GM12892 (cell line): ENCODE measurements around a stretch of chr10.

- RRBS = no CpG with 5 or more reads among the region's 7 CpGs
Observed at GRCh38 chr10:79098373-79098705, 29.6 kb downstream of the ZMIZ1 start.

- RRBS = no CpG with 5 or more reads among the region's 10 CpGs
Observed at GRCh38 chr10:79153641-79154205, 85.0 kb downstream of the ZMIZ1 start.

DNA sequence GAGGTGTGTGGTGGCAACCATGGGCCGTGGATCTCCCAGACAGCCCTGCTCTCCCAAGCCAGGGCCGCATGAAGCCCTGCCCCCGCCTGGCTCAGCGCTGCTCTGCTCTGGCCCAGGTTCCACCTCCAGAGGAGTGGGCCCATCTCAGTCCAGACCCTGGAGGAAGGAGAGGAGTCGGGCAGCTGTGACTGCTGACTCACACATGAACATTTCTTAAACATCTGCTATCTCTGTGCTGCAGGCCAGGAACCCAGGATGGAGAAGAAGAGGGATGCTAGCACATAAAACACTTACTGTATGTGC lies 110.0 kb downstream of the ZMIZ1 start:
- RRBS = no CpG with 5 or more reads among the region's 5 CpGs

DNA sequence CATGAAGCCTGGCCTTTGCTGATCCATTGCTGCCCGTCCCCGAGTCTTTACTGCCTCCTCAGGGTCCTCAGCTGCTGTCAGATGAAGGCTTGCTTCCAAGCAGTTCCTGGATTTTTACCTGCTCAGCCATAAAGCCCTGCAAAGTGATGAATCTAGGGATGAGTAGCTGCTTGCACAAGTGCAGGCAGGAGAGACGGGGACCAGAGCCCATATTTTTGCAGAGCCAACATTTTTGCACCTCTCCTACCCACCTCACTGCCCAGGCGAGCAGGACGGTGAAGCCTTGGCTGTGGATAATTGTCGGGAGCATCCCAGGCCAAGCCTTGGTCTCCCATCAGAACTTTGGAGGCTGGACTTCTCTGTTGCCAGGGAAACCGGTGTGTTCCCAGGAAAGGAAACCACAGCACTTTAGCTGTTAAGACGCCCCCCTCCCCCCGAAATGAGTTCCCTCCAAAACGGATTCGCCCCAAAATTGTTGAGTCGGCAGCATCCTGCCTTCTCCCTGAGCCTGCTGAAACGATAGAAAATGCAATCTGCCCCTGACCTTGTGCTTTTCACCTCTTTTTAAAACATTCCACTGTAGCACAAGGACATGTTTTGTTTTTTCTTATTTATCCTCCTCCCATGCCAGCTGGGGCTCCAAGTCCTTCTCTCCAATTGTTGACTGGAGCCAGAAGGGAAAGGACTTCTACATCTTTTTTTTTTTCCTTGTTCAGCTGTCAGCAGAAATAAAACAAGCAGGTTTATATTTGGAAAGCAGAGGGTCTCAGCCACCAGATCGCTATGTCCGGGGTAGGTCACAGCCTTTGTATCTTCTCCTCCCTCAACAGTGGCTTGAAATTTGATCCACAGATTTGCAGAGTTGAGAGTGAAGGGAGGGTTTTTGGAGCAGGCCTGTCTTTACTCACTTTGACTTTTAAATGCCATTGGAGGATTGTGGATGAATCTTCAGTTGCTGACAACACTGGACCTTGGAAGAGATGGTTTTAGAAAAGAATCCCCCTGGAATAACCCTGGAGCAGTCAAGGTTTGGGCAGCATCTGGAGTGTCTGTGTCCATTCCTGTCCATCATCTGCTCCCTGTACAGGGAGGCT lies 116.4 kb downstream of the ZMIZ1 start:
- RRBS = no CpG with 5 or more reads among the region's 15 CpGs

GRCh38 chr10:79229435-79229865 lies 117.8 kb upstream of the PPIF start:
- RRBS = no CpG with 5 or more reads among the region's 5 CpGs

DNA sequence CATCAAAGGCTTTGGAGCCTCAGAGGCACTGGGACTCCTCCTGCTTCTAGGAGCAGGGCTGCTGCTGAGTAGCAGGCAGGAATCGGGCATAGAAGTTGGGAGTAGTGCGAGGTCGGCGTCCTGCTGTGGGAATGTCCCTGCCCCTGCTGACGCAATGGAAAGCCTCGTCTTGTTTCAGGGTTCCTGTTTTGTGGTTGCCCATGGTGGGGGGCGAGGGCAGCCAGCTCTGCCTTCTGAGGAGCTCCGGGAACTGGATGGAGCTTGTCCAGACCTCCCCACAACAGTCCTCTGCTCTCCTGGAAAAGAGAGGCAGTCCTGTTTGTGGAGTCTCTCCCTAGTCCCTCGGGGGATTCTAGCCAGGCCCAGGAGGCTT lies 98.8 kb upstream of the PPIF start:
- RRBS = no CpG with 5 or more reads among the region's 9 CpGs

DNA sequence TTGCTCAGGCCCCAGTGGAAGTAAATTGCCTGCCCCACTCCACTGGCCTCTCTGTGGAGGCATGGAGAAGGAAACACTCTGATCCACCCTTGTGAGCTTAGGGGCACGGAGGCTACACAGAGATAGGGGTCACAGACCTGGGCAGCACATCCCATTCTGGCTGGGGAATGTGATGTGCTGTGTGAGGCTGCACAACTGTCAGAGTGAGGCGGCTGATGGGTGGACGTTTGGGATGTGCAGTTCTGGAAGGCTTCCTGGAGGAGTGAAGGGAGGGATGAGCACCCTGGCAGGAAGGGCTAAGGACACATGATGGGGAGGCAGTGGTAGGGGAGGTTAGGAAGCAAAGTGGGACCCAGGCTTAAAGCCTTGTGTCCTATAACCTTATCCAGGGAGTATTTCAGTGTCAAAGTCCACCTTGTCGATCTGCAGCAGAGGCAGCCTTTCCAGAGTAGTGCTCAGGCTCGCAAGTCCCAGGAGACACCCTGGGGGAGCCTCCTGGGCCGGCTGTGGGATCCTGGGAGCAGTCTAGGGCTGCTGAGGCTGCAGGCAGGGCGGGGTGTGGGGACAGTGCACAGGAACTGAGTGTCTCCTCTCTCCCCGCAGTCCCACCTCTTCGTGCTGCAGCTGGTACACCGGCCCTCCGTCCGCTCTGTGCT lies 45.6 kb upstream of the PPIF start:
- RRBS = no CpG with 5 or more reads among the region's 12 CpGs

GRCh38 chr10:79353993-79354944 lies 7.0 kb downstream of the PPIF start:
- RRBS = no CpG with 5 or more reads among the region's 11 CpGs

DNA sequence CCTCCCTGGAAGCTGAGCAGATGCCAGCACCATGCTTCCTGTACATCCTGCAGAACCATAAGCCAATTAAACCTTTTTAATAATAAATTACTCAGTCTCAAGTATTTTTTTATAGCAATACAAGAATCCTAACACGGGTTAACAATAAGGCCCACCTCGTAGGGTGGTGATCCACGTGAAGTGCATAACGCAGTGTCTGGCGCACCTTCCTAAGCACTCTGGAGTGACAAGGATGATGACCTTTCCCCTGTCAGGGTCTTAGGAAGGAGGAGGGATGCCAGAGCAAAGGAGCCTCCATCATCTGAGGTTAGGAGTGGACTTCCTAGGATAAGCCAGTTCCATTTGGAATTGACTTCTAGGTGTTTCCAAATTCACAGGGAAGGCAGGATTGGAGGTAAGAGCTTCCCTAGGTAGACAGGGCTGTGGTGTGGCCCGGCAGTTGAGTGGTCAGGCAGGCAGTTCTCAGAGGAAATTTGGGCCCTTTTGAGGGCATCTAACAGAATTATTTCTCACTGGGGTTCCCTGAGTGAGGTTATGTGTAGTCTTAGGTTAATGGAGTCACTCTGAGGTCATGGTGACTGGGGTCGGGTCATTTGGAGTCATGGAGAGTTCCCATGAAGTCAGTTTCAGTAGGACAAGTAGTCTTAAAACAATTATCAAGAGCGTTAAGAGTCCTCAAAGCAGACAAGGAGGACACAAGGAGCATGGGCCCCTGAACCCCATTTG lies 8.1 kb downstream of the PPIF start:
- RRBS = no CpG with 5 or more reads among the region's 8 CpGs

- RRBS = no CpG with 5 or more reads among the region's 7 CpGs
Observed at GRCh38 chr10:79396963-79397601, 48.3 kb downstream of the ZCCHC24 start.

GRCh38 chr10:79472778-79473287 lies 27.4 kb upstream of the ZCCHC24 start:
- RRBS = no CpG with 5 or more reads among the region's 4 CpGs

DNA sequence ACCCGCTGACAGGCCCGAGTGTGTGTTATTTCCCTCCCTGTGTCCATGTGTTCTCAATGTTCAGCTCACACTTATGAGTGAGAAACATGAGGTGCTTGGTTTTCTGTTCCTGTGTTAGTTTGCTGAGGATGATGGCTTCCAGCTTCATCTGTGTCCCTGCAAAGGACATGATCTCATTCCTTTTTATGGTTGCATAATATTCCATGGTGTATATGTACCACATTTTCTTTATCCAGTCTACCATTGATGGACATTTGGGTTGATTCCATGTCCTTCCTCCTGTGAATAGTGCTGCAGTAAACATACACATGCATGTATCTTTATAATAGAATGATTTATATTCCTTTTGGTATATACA lies 33.7 kb downstream of the NUTM2B start:
- RRBS = no CpG with 5 or more reads among the region's 2 CpGs

- RRBS = no CpG with 5 or more reads among the region's 6 CpGs
Observed at GRCh38 chr10:80148316-80149224, 16.0 kb downstream of the PLAC9 start.

DNA sequence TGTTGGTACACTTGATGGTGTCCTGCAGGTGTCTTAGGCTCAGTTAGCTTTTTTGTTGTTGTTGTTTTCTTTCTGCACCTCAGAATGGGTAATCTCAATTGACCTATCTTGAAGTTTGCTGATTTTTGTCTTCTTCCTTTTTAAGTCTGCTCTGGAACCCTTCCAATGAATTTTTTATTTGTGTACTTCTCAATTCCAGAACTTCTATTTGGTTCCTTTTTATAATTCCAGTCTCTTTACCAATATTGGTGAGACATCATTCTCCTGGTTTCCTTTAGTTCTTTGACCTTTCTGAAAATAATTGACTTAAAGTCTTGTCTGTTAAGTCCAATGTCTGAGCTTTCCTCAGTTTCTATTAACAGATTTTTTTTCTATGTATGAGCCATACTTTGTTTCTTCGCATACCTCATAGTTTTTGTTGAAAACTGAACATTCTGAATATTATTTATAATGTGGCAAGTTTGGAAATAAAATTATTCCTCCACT lies 16.9 kb downstream of the PLAC9 start:
- RRBS = no CpG with 5 or more reads among the region's 1 CpG

DNA sequence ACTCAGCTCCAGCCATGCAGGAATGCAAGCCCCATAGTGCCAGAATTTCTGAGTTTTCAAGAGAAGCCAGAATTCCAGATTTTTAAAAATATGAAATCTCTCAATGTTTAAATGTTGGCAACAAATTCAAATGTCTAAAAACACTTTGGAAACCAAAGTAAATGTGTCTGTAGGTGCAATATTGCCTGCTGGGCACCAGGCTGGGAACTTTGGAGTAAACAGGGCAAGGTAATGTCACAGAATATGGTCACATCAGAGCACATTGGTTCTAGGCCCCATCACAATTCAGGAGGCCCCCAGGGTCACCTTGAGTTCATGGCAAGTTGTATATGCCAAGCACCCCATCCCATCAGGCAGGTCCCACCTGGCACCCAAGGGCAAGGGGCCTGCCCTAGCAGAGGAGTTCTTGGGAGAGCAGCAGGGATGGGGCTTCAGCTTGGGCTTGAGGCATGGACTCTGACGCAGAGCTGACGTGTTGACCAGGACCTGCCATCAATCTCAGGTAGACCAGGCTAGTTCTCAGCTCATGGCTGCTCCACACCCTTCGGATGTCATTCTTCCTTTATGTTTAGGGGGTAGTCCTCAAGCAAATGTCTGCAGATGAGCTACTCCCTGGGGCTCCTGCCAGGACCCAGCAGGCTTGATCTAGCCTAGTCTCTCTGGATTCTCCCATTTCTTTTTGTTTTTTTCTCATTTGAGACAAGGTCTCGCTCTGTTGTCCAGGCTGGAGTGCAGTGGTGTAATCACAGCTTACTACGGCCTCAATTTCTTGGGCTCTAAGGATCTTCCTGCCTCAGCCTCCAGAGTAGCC lies 20.9 kb downstream of the PLAC9 start:
- RRBS = no CpG with 5 or more reads among the region's 5 CpGs

DNA sequence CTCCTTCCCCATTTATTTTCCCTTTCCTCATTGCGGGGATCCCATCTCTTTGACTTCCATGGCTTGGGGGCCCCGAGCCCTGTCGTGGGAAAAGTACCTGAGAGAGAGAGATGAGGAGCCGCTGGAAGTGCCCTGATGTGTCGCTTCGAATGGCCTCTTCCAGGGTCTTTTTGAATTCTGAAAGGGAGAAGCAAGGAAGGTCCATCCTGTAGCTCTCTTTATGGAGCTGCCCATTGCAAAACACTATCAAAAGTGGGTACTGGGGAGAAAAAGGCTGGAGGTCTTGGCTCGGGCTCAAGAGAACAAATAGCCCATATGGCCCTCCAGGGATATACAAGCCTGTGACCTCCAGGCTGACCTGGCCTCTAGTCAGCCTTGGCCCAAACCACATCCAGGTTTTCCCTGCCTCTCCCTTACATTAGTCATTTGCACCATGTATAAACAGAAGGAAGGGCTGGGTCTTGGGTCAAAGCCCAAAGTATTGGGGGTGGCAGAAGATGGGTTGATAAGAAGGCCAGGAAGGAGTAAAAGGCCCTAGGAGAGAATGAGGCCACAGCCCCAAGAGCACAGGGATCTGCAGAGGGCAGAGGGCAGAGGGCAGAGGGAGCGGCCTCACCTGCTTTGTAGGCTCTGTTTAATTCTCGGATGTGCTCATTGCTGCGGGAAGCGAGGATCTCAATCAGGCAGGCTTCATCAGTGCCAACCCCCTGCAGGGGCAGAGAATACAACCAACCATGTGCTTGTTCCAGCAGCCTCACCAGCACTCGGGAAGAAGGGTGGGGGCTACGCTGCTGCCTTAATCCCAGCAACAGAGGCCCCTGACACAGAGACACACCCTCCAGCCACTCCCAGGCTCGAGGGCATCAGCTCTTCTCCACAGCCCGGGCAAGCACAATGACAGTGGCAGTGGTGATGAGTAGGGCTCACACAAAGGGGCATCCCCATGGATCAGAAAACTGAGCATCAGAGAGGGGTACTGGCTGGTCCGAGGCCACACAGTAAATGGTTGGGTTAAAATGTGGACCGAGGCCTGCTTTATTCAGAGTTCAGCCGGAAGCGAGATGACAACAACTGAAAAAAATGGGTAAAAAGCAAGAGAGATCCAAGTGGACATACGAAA lies 31.3 kb downstream of the PLAC9 start:
- RRBS = no CpG with 5 or more reads among the region's 20 CpGs

- RRBS = 98% methylated on average over 2 of the region's 6 CpGs
Observed at GRCh38 chr10:80184603-80185569, 20.5 kb downstream of the ANXA11 start.

DNA sequence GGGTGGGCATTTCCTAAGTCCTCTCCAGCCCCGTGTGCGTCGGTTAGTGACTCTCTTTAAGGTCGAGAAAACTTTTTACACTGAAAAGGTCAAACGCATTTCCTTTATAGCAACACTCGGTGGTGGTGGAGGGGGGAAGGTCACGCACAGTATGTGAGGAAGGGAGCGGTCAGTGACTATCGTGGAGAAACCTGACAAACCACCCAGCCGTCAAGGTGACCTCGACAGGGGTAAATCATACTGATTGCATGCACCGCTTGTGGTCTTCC lies 358 bp upstream of the ANXA11 start:
- RRBS = no CpG with 5 or more reads among the region's 12 CpGs

DNA sequence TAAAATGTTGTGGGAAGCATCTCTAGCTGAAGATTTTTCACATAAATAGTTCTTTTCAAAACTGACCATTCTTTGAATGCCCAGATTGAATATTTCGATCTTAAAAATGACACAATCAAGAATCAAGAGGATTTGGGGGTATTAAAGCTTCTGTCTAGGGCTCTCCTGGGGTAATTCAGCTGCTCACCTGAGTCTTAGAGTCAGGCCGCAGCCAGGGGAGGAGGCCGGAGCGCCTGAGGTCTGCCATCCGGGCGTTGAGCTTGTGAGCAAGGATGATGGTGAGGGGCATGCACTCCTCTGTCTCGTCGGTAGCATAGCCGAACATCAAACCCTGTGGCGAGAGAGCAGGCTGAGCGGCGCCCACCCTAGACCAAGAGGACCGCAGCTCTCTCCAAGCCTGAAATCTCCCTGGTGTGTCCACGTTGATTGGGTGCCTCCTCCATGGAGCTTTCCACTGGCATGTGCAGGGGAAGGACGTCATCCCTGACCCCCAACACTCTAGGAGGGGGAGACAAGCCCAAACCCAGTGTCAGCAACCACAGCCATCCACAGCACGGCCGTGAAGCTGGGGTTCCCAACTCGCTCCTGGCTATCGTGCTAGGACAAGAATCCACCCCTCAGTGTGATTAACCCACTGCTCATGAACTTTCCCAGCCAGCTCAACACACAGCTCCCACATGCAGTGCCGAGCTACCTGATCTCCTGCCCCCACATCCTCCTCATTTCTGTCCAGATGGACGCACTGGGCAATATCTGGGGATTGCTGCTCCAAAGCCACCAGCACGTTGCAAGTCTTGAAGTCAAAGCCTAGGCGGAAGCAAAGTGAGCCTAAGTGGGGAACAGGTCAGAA lies 9.2 kb downstream of the MAT1A start:
- RRBS = no CpG with 5 or more reads among the region's 23 CpGs

- RRBS = no CpG with 5 or more reads among the region's 3 CpGs
Observed at GRCh38 chr10:80465813-80466369, 11.8 kb downstream of the TSPAN14 start.